ENCODE measurements around the gene MDK.

GRCh38 chr11:45664439-45664961 is 922 bp downstream of the CHST1 start:
- CAGE, long polyA plus RNA, result no peak
- RRBS, result 2% methylated on average over 20 of the region's 39 CpGs

- CAGE, long polyA plus RNA, result no peak
- RRBS, result no CpG with 5 or more reads among the region's 9 CpGs
Observed at GRCh38 chr11:45853542-45854497, 6.5 kb downstream of the CRY2 start.

- CAGE, long polyA plus RNA, result no peak
- RRBS, result no CpG with 5 or more reads among the region's 7 CpGs
Observed at GRCh38 chr11:45857966-45859059, 11.0 kb downstream of the CRY2 start.

GRCh38 chr11:45863944-45864399 is 16.7 kb downstream of the CRY2 start:
- CAGE, long polyA plus RNA, result no peak

- CAGE, long polyA plus RNA, result no peak
- RRBS, result 95% methylated on average over 5 of the region's 16 CpGs
Observed at GRCh38 chr11:45913443-45913884, 4.2 kb downstream of the PEX16 start.

GRCh38 chr11:45993537-45994175 is 71.2 kb downstream of the LARGE2 start:
- CAGE, long polyA plus RNA, result no peak
- RRBS, result no CpG with 5 or more reads among the region's 7 CpGs

GRCh38 chr11:46307662-46308093 is 30.2 kb downstream of the CREB3L1 start:
- CAGE, long polyA plus RNA, result no peak
- RRBS, result no CpG with 5 or more reads among the region's 9 CpGs

GRCh38 chr11:46318379-46319041 is 28.8 kb upstream of the DGKZ start:
- CAGE, long polyA plus RNA, result no peak
- RRBS, result no CpG with 5 or more reads among the region's 9 CpGs

DNA sequence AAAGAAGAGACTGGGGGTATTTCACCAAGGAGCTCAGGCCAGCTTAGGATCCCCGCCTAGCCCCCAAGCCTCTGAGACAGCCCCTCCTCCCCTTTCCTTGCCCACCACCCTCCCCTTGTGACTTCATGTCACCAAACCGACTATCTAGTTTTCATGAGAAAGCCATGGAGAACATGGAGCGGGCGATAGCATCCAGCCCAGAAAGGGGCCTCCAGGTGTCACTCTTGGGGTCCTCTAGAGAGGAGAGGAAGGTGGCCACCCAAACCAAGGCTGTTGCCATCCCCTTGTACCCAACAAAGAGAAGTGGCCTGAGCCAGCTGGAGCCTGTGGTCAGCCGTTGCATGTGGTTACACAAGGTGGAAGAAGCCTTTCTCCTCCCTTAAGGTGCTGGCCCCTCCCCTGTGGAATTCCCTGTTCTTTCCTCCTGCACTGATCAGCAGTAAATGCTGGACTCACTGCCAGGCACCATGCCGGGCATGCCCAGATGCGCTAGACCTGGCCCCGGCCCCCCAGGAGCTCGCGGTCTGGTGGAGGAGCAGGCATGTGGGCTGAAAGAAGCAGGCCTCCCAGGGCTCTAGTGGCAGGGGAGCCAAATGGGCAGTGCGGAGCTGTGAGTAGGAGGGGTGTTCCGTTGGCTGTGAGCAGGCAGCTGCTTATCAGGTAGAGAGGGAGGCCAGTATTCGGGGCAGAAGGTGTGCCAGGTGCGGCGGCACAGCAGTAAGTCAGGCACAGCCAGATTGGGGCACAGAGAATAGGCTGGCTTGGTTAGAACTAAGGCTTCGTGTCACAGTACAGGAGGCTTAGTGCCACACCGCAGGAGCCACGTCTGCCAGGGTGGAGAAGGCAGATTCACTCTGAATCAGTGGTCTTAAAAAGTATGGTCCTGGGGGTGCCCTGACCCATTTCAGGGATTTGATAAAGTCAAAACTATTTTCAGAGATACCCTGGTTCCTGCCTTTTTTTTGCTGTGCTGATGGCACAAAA is 10.2 kb downstream of the DGKZ start:
- CAGE, long polyA plus RNA, result no peak
- RRBS, result no CpG with 5 or more reads among the region's 18 CpGs

- CAGE, long polyA plus RNA, result start-site peak on the plus strand at chr11:46381663-46381715, 4,006 and 5,500 reads in 2 replicates
- RRBS, result 1% methylated on average over 41 of the region's 86 CpGs
Observed at GRCh38 chr11:46381443-46382229, at the start of gene MDK. TSS of gene MDK (plus strand) at chr11:46381669.

GRCh38 chr11:46687512-46687839 is 12.9 kb downstream of the ARHGAP1 start:
- CAGE, long polyA plus RNA, result no peak
- RRBS, result no CpG with 5 or more reads among the region's 6 CpGs

DNA sequence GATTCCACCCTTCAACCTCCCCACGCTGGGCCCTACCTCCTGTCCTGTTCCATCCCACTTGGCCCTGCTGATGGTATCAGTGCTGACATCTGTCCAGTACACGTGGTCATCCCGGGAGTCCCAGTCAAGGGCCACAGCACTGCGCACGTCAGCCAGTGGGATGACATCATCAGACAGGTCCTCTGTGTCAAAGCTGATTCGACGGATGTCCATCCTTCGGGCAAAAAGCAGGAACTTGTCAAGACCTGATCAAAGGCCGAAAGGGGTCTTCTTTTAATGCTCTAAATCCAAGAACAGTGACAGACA is 32.1 kb downstream of the LRP4 start:
- CAGE, long polyA plus RNA, result no peak
- RRBS, result no CpG with 5 or more reads among the region's 9 CpGs

- CAGE, long polyA plus RNA, result no peak
- RRBS, result no CpG with 5 or more reads among the region's 20 CpGs
Observed at GRCh38 chr11:47165586-47166390, 10.9 kb downstream of the ARFGAP2 start.

GRCh38 chr11:47166456-47166973 is 10.2 kb downstream of the ARFGAP2 start:
- CAGE, long polyA plus RNA, result no peak
- RRBS, result no CpG with 5 or more reads among the region's 12 CpGs

GRCh38 chr11:47176521-47176807 is 215 bp downstream of the ARFGAP2 start:
- CAGE, long polyA plus RNA, result no peak
- RRBS, result 1% methylated on average over 3 of the region's 24 CpGs

GRCh38 chr11:47182207-47182973 is 3.8 kb downstream of the PACSIN3 start:
- CAGE, long polyA plus RNA, result no peak
- RRBS, result no CpG with 5 or more reads among the region's 22 CpGs

GRCh38 chr11:47182974-47183573 is 3.2 kb downstream of the PACSIN3 start:
- CAGE, long polyA plus RNA, result no peak
- RRBS, result 85% methylated on average over 6 of the region's 17 CpGs

GRCh38 chr11:47213998-47214517 is 716 bp upstream of the DDB2 start:
- CAGE, long polyA plus RNA, result start-site peak on the plus strand at chr11:47214411-47214495, 32 and 38 reads in 2 replicates
- RRBS, result 5% methylated on average over 5 of the region's 16 CpGs

DNA sequence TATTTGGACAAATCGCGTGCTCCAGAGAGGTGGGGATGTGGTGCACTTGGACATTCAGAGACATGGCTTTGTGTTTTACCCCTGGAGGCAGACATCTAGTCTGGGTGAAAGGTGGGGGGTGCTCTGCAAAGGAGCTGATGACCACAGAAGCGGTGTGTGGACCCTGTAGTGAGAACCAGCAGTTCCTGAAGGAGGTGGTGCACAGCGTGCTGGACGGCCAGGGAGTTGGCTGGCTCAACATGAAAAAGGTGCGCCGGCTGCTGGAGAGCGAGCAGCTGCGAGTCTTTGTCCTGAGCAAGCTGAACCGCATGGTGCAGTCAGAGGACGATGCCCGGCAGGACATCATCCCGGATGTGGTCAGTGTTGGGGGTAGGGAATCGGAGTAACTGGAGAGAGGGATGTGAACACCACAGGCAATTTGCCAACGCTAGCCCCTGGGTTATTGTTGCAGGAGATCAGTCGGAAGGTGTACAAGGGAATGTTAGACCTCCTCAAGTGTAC is 32.0 kb downstream of the NR1H3 start:
- CAGE, long polyA plus RNA, result no peak
- RRBS, result 92% methylated on average over 6 of the region's 16 CpGs

- CAGE, long polyA plus RNA, result no peak
- RRBS, result 69% methylated on average over 3 of the region's 19 CpGs
Observed at GRCh38 chr11:47328889-47329620, 23.4 kb downstream of the MYBPC3 start.

All from osteoblast (primary cell).